SEM (cell line): ENCODE measurements around a stretch of chr13.

DNA sequence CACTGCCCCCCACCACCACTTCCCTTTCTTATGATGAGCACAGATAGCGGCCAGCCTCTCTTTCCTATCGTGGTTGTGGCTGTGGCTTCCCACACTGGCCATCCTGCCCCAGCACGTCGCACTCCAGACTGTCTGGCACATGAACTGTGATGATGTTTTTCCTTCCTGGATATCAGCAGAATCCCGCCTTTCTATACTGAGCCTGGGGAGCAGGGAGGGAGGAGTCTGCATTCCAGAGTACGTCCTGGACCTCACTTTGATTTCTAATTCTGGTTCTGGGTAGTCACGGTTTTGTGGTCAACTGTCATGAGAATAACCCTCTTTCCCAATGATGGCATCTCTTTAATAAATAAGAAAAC lies 315.1 kb downstream of the FGF9 start:
- PRO-cap, result no peak

DNA sequence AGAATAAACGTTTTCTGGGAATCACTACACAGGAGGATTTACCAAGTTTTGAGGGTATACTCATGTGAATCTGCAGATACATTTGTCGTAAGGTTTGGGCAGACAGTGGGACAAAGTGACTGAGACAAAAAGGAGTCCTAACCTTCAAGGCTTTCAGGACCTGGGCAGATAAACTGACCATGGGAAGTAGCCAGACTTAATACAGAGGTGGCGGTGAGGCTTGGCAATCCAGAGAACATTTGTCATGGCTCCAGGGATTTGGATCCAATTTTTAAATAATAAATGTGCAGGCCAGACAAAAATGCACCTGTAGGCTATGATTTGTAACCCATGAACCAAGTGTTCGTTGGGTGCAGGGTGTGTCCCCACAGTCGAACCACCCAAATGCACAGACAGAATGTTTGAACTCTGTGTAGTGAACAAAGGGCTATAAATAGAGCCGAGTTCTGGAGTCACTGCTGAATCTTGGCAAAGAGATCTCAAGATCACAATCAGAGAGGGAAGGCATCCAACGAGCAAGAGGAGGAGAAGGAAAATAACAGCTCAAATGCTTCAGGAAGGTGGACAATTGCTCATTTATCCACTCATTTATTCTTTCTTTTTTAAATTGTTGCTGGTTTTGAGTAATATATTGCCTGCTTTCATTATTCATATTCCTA lies 547.8 kb downstream of the FGF9 start:
- PRO-cap, result no peak

DNA sequence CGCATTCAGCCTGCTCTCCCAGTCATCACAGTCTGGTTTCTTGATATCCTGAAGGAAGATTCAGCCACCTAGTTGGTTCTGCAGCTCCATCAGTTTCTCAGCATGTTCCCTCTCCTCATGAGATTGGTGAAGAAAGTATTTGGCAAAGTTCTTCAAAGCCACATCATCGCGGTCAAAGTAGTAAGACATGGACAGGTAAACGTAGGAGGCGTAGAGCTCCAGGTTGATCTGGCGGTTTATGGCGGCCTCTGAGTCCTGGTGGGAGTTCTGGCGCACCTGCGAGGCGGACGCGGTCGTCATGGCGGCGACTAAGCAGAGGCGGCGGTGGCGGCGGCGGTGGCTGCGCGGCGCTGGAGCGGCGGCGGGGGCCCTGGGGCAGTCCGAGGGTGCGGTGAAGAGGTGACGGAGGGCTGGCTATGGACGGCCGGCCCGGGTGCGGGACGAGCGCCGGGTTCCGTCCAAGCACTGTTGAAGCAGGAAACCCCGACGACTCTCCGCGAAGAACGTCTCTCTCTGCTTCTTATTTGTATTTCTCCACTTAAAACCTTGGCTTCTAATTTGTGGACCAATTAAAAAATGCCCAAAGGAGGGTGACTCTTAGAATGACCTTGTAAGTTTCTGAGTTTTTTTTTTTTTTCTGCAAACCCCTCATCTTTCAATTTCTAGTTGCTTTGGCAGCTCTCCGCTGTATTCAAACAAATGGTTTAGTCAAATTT lies 484.3 kb upstream of the SGCG start:
- PRO-cap, result no peak

DNA sequence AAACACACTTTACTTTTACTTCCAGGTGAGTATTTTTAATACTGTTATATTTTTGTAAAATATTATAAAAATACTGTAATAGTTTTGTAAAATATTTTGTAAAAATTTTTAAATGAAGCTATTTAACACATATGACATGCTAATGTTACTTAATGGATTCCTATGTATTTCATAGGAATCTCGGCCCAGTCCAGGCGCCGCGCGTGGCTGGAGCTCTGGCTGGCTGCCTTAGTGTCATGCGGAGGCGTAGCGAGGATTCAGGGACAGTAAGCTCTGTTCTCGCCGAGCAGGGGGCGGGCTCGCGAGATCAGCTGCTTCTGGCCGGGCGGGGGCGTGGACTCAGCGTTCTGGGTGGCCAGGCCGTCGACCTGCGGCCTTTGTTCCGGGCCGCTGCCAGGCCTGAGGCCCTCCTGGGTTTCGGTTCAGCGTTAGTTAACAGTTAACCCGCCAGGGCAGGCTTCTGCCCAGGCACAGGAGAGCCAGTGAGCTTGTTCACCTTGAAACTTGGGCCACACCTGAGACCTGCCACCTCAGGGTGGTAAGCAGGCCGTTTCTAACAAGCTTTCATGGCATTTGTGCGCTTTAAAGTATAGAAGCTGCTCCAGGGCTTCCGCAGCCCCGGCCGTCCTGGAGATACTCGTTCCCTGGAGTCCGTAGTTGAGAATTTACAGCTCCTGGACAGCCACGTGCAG lies 332.3 kb upstream of the SGCG start:
- PRO-cap, result no peak

DNA sequence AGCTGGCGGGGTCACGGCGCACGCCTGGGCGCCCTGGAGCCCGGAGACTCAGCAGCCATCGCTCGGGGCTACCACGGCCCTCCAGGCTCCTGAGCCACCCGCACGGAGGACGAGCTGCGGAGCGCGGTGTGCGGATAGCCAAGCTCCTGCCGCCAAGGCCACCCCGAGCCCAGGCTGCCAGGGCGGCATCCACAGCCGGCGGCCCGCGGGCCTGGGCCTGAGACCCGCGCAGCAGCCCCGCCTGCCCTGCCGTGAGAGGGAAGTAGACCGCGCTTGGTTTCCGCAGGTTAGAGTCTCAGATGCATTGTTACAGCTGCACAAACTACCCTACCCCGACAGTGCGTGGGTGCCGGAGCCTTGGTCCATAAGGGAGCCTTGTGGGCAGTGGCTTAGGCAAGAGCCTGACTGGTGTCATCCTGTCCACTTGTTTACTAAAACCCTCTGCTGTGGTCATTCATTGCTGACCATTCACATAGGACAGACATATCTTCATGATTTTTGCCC lies 253.8 kb upstream of the SGCG start:
- PRO-cap, result bidirectional peak, plus-strand start at position 304 of the sequence, minus-strand start at position 213 of the sequence

- PRO-cap, result bidirectional peak, plus-strand start at chr13:23374975, minus-strand start at chr13:23375034; bidirectional peak, plus-strand start at chr13:23375832, minus-strand start at chr13:23375507
Observed at GRCh38 chr13:23374725-23375693, 58.5 kb downstream of the SACS start.

- PRO-cap, result no peak
Observed at GRCh38 chr13:23431261-23431545, 2.3 kb downstream of the SACS start.

GRCh38 chr13:23578435-23579031 lies 8.3 kb downstream of the TNFRSF19 start:
- PRO-cap, result no peak

- PRO-cap, result no peak
Observed at GRCh38 chr13:23608681-23609199, 38.5 kb downstream of the TNFRSF19 start.

DNA sequence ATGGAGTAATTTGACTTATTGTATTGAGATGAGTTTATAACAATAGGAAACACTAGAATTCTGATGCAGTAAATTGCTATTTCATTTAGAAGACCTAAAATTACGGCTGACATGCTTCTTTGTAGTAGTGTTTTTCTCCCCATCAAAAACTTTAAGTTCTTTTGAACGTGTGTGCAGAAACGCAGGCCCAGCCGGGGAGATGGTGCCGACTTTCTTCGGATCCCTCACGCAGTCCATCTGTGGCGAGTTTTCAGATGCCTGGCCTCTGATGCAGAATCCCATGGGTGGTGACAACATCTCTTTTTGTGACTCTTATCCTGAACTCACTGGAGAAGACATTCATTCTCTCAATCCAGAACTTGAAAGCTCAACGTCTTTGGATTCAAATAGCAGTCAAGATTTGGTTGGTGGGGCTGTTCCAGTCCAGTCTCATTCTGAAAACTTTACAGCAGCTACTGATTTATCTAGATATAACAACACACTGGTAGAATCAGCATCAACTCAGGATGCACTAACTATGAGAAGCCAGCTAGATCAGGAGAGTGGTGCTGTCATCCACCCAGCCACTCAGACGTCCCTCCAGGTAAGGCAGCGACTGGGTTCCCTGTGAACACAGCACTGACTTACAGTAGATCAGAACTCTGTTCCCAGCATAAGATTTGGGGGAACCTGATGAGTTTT lies 98.4 kb downstream of the TNFRSF19 start:
- PRO-cap, result no peak

GRCh38 chr13:23701430-23702197 lies 131.4 kb downstream of the TNFRSF19 start:
- PRO-cap, result no peak

GRCh38 chr13:23915206-23915821 lies 26.1 kb upstream of the MIPEP start:
- PRO-cap, result no peak

DNA sequence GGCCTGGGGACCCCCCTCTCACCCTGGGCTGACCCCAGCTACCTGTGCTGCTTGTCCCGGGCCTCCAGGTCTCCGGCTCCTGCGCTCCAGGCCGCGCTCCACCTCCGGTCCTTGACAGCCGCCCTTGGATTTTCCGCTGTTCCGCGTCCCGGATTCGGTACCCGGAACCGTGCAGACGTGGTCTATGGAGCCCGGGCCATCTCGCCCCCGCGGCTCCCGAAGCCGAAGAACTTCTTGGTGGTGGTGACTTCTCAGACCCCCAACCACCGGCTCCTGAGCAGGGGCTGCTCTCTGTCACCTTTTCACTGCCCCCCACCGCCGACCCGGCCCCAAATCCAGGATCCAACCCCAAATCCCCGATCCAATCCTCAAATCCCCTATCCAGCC lies 56.5 kb upstream of the MIPEP start:
- PRO-cap, result no peak

DNA sequence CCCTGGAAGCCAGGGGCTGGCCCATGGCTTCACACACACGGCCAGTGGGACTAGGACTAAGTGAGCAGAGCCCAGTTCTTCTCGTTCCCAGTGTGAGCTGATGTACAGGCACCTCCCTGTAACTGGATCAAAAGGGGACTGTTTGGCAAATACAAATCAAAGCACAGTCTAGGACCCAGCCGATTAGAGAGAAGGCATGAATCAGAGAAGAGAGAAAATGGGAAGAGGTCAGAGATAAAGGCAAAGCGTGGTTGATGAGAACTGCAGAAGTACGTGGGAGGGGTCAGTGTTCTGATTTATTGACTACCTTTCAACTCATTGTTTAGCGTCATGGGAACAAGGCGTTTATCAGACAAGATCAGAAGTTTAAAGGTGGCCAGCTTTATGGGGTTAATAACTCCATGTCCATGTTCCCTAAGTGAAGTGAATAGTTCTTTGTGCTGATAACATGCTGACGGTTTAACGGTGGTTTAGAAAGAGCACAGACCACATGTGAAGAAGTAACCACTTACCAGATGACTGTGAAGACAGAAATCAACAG lies 30.2 kb upstream of the SPATA13 start:
- PRO-cap, result no peak

GRCh38 chr13:24230080-24230426 lies 69.5 kb downstream of the SPATA13 start:
- PRO-cap, result no peak

DNA sequence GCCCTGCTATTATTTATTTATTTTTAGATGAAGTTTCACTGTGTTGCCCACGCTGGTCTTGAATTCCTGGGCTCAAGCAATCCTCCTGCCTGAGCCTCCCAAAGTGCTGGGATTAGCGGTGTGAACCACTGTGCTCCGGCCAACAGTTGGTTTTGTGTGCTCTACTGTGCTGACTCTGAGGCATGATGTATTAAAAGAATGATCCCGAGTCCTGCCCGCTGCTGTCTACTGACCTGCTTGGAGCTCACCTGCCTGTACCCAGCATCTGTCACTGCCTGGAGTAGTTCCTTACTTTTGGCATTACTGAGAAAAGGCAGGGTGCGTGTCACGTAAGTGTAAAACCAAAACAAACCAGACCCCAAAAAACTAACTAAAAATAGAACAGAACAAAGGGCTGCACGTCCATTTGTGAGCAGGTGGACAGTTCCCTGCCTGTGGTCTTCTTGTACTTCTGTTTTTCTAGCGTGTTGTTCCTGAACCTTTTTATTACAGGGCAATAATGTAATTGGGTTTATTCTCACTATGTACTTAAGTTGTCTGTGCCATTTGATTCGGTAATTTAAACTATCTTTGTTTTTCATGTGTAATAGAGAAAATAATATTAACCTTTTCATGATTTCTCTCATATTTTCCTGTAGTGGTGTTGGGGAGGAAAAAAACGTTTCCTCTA lies 63.5 kb upstream of the C1QTNF9 start:
- PRO-cap, result no peak

DNA sequence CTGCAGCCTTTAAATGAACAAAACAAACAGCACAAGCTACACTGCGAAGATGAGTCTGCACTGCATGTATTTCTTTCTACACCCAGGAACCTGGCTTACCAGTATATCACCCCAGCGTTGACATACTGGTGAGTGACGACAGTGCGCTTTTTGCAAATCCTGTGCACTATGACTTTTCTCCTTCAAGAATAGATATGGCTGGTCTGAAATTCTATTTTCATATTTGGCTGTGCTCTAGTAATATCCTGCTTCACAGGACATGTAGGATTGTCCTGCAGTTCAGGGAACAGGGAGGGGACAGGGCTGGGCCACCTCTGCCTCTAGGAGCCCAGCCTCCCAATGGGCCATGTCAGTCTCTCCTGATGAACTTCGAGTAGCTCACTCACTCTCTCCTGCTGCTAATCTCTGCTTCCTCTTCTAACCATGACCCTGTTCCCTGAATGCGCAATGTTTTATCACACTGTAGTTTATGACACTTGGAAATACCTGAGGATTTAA lies 9.4 kb downstream of the PARP4 start:
- PRO-cap, result no peak

DNA sequence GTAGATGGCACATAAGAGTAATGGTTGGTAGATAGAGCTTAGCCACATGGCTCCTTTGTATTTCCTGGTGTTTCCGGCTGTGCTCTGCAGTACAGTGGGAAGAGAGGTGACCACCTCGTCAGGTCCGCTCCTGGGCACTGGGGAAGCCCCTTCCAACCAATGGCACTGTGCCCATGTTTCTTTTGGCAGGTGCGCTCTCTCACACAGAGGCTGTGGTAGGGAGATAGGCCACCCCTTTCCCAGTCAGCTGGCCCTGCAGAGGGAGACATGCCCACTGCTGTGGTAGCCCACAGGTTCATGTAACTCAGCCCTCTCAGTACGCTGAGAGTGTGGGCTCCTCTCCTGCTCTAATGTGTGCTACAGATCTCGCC lies 74.2 kb upstream of the ATP12A start:
- PRO-cap, result no peak

- PRO-cap, result no peak
Observed at GRCh38 chr13:25262258-25262715, 25.0 kb downstream of the MTMR6 start.

- PRO-cap, result bidirectional peak, plus-strand start at chr13:25286554, minus-strand start at chr13:25286395
Observed at GRCh38 chr13:25286120-25287163, 846 bp downstream of the MTMR6 start.